Retinal pigment epithelial cell (primary cell): ENCODE results near the gene ARL8B.

- RRBS, result 11% methylated on average over 8 of the region's 48 CpGs
Observed at GRCh38 chr3:535796-536447, 339.4 kb downstream of the CHL1 start.

- RRBS, result no CpG with 5 or more reads among the region's 1 CpG
Observed at GRCh38 chr3:2134835-2135315, 36.2 kb downstream of the CNTN4 start.

DNA sequence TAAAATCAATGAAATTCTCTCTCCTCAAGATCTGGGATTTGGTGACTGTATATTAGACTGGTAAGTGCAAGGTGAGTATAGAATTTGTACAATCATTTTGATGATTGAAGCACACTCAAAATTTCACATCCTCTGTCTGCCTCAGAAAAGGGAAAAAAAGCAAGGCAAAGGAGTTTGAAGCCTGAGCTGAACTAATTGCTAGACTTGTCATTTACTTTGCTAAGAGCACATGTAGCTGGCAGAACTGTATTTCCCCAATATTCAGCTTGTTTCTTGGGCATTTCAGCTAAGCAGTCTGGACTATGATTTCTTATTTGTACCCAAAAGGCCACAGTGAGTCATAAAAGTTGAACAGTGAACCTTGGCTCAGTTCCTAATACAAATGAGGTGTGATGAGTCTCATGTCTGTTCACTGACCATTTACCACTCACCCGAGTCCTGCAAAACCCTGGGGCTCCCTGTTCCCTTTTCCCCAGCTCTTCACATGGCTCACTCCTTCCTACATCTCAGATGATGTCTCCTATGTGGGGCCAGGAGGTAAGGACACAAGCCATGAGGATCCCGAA lies 239.5 kb downstream of the IL5RA start:
- RRBS, result no CpG with 5 or more reads among the region's 2 CpGs

DNA sequence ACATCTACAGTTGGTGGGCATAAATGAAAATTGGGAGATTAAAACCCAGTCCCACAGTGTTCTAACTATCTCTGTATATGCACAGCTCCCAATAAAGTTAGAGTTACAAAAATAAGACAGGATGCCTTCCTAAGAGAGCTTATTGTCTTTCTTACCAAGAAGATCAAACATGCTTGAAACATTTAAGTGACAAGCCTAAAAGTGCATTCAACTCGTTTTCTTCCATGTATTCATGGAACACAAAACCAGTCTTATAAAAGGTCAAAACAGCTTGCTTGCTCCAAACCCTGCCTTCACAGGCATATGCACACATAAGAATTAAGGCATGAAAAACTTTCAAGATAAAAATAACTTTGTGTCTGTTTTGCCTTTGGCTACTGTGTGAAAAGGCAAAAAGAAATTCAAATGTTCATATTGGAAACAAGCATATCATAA lies 3.3 kb downstream of the SETMAR start:
- RRBS, result no CpG with 5 or more reads among the region's 1 CpG

GRCh38 chr3:4338875-4339783 lies 36.0 kb downstream of the SETMAR start:
- RRBS, result no CpG with 5 or more reads among the region's 9 CpGs

- RRBS, result no CpG with 5 or more reads among the region's 3 CpGs
Observed at GRCh38 chr3:4340605-4340974, 37.4 kb downstream of the SETMAR start.

DNA sequence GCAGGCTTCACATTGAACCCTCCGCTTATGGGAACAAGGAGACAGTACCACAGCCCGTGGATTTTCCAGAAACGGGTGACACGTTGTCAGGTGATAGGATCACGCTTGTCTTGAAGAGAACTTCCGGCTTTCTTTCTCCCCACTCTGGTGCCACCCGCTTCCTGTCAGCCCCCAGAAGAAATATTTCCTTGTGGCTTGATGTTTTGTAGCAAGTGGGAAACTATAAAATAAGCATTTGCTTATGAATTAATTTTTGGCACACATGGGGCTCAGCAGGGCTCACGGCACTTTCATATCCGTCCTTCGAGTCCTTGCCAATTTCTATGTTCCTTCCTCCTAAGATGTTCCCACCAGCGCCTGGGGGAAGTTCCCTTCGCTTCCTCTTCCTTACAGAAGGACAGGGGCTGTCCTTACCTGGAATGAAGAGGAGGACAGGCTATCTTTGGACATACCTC lies 238.5 kb upstream of the BHLHE40 start:
- RRBS, result no CpG with 5 or more reads among the region's 12 CpGs

GRCh38 chr3:4748405-4748834 lies 230.8 kb upstream of the BHLHE40 start:
- RRBS, result no CpG with 5 or more reads among the region's 9 CpGs

DNA sequence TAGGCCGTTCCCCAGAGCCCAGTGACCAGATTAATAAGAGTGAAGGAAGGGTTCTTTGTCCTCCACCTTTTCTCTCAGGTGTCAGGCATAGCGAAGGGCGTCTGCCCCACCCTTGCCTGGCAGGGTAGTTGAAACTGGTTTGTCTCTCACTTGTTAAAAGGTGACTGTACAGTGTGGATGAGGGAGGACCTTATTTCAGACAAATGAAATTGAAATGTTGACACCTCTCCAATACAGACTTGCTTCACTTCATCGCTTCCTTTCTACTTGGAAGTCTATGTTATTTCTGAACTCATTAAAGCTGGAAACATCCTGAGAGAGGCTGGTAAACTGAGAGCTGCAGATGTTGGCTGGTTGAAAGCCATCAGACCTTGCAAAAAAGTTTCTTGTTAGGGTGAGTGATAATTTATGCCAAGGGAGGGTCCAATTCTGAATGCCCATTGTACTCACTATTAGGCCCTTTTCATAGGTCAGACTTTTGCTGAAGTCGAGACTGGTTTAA lies 223.5 kb upstream of the BHLHE40 start:
- RRBS, result no CpG with 5 or more reads among the region's 5 CpGs

DNA sequence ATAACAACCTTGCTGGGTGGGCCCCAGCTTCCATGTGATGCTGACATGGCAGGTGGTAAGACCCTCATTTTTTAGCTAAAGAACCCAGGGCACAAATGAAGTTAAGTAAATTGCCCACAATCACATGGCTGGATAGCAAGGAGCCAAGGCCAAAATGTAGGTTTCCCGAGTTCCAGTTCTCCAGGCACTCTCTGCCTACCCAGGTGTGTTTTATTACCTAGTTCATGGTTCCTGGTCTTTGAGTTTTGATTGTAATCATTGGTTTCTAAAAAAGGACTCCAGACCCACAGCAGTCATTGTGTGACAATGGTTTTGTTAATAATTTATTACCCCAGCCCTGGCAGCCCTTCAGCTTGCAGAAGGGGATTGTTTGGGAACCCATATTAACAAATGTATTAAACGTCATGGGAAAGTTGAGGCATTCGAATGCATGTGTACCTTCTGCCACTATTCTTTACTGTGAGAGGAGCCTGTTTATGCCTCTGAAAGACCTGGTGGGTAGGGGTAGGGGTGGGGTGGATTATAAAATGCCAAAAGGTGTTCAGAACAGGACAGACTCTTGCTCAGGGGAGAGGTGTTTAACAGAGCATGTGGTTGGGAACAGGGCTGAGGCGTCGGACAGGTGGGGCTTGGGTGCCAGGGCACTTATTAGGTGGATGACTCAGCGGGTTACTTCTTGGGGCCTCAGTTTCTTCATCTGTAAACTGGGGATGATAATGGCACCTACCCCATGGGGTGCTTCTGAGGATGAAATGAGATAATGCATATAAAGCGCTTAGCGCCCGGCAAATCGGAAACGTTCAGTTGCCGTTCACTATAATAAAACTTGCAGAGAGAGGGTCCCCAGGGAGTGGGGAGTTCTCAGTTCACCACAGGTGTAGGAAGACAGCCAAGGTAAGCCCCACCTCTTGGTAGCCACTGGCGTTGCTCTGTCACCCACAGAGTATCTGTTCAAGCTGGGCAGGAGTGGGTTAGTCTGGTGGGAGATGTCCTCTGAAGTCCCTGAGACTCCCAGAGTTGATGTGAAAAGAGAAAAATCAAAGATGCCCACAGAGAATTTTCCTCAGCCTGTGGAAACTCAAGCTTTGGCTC lies 221.9 kb upstream of the BHLHE40 start:
- RRBS, result no CpG with 5 or more reads among the region's 13 CpGs

GRCh38 chr3:4826667-4826824 lies 152.7 kb upstream of the BHLHE40 start:
- RRBS, result no CpG with 5 or more reads among the region's 5 CpGs

GRCh38 chr3:4982179-4982628 lies 3.0 kb downstream of the BHLHE40 start:
- RRBS, result no CpG with 5 or more reads among the region's 4 CpGs

DNA sequence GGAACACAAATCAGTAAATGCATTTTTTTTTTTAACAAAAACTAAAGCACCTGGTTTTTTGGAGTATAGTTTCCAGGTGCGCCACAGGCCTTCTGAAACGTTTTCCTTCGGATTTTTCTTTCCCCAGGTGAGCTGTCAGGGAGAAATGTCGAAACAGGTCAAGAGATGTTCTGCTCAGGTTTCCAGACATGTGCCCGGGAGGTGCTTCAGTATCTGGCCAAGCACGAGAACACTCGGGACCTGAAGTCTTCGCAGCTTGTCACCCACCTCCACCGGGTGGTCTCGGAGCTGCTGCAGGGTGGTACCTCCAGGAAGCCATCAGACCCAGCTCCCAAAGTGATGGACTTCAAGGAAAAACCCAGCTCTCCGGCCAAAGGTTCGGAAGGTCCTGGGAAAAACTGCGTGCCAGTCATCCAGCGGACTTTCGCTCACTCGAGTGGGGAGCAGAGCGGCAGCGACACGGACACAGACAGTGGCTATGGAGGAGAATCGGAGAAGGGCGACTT lies 3.5 kb downstream of the BHLHE40 start:
- RRBS, result 9% methylated on average over 6 of the region's 21 CpGs

- RRBS, result 1% methylated on average over 31 of the region's 77 CpGs
Observed at GRCh38 chr3:5121871-5122739, at the start of gene ARL8B. ARL8B (plus strand) TSS chr3:5122292.

GRCh38 chr3:5122740-5123198 lies 677 bp downstream of the ARL8B start:
- RRBS, result no CpG with 5 or more reads among the region's 23 CpGs

- RRBS, result no CpG with 5 or more reads among the region's 8 CpGs
Observed at GRCh38 chr3:5132974-5134038, 11.2 kb downstream of the ARL8B start.

DNA sequence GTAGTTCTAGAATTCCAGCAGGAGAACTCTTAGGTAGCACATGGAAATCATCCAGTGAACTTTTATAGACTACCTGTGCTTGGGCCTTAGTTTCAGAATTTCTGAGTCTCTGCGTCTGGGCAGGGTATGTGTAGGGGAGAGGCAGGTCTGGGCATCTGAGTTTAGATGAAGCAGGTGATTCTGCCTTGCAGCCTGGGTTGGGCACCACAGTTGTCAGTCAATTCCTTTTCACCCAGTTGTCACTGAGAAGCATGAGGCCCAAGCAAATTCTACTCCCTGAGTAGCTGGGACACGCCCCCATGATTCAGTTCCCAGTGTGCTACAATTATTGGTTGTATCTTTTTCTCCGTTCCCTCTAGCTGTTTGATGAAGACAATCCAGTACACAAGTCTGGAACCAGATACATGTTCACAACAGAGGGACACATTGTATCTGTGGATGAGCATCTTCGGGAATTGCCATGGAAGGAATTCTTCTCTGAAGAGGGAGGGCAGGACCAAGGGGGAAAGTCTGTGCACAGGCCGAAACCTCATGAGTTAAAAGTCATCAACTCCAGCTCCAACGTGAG lies 25.5 kb downstream of the EDEM1 start:
- RRBS, result no CpG with 5 or more reads among the region's 6 CpGs

DNA sequence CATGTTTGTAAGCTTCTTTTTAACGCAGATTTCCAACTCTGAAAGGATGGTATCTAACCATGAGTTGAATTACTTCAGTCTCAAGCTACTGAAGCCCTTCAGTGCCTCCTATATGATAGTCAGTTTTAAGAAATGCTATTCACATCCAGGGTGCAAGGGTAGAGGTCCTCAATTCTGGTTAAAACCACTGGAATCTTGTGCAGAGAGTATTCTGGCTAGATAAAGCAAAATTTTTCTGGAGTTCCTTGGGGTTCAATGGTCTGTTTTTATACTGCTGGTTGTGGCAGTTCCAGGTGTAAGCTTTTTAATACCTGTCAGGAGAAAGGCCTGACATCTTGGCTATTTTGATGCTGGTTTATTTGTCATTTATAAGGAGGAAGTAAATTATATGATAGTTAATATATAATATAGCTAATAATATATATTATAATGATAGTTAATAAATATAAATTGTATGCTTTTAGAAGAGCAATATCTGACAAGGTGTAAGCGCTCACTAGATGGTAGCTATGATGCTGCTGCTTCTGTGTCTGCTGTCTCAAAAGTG lies 801.1 kb downstream of the EDEM1 start:
- RRBS, result no CpG with 5 or more reads among the region's 2 CpGs

- RRBS, result no CpG with 5 or more reads among the region's 1 CpG
Observed at GRCh38 chr3:7646701-7647038, 785.8 kb downstream of the GRM7 start.